Jurkat, Clone E6-1 (cell line): ENCODE data around the genes PRG2, ZFP91, GLYATL1 and GLYATL1B.

DNA sequence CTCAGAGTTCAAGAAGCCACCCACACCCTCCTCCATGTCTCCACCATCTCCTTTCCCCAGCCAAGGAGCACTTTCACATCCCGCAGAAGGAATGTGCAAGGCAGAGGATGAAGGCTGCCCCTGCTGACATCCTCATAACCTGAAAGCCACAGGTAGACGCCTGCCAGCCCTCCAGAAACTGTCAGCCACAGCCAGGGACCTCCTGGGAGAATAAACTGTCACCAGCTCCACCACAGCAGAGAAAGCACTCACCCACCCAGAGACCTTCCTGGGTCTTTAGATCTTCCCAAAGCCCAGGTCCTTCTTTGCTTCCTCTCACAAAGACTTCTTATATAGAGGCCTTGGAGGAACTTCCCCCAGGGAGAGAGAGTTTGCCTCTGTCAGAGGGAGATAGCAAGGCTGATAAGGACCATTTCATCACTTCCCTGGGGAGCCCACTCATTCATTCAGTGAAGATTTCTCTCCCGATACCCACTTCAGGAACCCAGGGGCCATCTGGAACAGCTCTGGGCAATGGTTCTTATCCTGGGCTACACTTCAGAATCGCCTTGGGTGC, at the start of gene PRG2:
Gene PRG2, minus strand, starts transcription at position 307 of the 556 bp plus-strand sequence.
- RRBS: no CpG with 5 or more reads among the region's 4 CpGs

DNA sequence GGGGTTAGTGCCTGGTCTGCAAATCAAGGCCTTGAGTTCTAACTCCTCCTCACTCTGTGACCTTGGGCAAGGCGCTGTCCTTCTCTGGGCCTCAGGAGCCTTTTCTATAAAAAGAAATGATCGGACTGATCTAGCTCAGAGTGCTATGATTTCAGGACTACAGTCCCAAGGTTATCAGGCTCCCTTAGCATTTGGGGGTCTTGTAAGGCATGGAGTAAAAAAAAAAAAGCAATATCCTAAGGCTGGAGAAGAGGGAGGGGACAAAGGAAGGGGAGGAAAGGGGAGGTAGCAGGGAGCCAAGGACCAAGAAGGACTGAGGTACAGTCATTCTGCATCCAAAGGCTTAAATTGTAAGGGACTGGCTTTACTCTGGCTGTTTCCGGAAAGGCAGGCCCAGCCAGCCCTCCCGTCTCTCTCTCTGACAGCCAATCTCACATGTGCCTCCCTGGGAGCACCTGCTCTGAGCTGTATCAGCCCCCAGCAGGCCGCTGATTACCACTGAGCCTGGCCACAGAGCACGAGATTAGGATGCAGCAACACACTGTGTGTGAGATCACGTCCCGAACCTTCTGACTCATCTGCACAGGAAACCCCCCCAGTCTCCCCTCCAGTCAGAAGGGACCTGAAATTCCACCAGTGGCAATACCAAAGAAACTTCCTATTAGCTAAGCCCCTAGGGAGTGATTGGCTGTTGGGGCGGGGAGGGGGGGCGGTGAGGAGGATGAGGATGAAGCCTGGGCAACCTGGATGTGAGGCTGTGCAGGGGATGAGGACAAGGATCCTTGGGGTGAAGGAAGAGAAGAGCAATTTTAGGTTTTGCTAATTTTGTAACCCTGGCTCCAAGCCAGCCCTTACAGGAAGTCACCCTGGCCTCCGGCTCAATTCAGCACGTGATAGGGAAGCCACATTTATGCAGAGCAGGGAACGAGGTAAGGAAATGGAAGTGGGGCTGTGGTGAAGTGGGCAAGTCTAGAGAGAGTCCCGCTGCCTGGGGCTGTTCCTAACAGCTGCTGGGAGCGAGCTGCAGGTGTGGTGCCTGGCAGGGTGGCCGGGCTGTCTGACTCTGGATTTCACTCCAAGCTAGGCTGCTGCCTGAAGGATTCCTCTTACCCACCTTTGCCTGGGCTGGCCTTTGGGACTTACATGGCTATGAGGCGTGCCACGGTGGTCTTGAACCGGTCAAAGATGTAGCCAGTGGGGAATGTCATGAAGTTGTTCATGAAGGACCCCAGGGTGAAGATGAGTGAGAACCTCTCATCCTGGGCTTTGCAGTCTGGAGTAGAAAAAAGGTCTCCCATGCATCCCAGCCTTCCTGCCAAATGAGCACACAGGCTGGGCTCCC, 2.1 kb downstream of the SLC43A3 start:
- RRBS: no CpG with 5 or more reads among the region's 19 CpGs

GRCh38 chr11:57474084-57474410, 13.7 kb downstream of the RTN4RL2 start:
- RRBS: no CpG with 5 or more reads among the region's 7 CpGs

DNA sequence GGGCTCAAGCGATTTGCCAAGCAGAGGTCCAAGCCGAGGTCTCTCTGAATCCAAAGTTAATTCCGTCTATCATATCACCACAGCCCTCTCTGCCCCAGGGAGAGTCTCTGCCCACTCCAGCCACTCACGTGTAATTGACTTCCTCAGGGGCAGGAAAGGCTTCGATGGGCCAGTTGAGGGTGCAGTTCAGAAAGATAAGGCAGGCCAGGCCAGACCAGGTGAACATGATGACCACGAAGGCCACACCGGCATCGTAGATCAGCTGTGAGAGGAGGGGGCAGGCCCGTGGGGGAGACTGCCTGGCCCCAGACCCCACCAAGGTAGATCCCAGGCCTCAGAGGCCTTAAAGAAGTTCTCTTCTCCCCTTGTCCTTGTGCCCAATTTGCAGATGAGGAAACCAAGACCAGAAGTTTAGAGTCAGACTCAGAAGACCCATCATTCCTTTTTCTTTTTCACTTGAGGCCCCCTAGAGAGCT, 19.6 kb downstream of the SLC43A1 start:
- RRBS: no CpG with 5 or more reads among the region's 9 CpGs

DNA sequence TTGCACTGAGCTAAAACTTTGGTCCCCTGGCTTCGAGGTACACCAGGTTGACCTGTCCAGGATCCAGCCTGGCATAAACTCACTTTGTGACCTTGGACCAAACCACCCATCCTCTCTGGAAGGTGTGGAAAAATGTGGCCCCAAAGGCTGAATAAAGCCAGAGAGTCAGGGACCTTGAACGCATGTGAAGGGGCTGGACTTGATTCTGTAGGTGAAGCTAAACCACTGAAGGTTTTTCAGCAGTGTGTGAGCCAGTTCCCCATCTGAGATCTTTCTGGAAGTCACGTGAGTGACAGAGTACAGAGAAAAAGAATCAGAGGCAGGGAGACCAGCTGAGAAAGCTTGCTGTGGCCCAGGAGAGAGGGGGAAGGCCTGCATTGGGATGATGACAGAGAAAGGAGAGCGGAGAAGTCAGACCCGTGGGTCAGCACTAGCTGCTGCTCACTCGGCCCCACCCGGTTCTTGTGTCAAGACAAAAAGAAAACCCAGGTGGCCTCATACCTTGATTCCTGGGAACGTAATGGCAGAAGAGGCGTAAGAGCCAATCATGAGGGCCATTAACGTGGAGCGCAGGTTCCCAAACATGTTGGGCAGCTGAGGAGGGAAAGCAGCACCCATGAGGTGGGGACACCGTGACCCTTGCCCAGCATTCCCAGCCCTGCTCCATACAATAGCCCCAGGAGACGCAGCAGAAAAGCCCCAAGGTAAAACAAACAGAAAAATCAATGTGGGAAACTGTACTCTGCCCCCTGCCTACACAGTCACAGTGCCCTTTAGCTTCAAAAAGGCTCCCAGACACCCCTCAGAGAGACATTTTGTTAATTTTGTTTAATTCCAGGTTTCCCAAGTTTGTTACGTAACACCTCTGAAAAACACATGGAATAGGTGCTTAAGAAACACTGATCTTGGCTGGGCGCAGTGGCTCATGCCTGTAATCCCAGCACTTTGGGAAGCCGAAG, 18.0 kb downstream of the SLC43A1 start:
- RRBS: no CpG with 5 or more reads among the region's 16 CpGs

DNA sequence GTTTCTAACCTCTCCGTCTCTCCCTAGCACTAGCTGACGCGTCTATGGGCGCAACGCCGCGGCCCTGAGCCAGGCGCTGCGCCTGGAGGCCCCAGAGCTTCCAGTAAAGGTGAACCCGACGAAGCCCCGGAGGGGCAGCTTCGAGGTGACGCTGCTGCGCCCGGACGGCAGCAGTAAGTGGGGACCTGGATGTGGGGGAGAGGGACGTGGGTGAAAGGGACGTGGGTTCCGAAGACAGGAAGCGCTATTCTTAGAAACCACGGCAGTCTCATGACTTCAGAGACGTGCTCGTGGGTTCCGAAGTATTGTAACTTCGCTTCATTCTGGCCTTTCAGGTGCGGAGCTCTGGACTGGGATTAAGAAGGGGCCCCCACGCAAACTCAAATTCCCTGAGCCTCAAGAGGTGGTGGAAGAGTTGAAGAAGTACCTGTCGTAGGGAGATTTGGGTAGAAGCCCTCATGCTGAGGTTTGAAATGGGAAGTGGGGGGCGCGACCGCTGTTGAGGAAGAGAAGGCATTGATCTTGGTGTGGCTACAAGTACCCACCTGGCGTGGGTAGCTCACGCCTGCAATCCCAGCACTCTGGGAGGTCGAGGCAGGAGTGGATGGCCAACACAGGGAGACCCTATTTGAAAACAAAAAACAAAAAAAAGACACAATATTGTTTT, 624 bp downstream of the SELENOH start:
- RRBS: no CpG with 5 or more reads among the region's 35 CpGs

- RRBS: no CpG with 5 or more reads among the region's 6 CpGs
Observed at GRCh38 chr11:57762492-57762836, 862 bp downstream of the CTNND1 start.

GRCh38 chr11:57772325-57772859, 10.8 kb downstream of the CTNND1 start:
- RRBS: no CpG with 5 or more reads among the region's 4 CpGs

GRCh38 chr11:57776579-57777305, 15.1 kb downstream of the CTNND1 start:
- RRBS: no CpG with 5 or more reads among the region's 2 CpGs

DNA sequence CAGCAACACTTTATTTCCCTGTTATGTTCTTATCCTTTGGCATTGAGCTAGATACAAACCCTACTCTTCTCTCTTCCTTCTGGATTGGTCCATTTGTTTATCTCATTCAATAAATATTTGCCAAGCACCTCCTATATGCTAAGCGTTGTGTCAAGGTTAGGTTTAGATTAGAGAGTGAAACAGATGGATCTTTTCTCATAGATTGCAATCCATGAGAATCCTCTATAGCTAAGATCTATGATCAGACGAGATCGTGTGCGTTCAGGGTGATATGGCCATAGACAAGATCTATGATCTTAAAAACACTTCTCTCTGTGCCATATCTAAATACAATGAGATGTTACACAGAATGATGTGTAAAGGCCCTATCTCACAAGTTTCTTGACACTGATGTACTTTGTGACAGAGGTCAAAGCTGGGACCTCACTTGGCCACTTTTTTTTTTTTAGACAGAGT, 57.8 kb downstream of the CTNND1 start:
- RRBS: no CpG with 5 or more reads among the region's 4 CpGs

DNA sequence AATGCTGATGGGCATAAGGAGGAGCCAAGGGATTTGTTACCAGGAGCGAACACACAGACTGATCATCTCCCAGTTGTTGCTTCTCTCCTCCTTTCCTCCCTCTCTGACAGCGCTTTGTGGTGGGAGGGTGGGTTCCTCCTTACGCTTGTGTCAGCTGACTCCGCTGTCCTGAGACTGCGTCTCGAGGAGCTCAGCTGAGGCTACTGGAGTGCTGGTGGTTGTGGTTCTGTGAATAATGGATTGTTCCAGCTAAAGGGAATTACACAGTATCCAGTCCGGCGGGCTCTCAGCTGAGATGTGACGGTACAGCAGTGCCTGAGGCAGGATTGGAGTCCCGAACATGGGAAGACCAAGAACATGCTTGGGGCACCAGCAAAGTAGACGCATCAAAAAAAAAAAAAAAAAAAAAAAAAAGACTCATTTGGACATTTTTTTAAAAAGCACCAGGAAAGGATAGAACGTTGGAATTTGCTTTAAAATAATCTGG, 113.4 kb downstream of the CTNND1 start:
- RRBS: no CpG with 5 or more reads among the region's 12 CpGs

- RRBS: no CpG with 5 or more reads among the region's 1 CpG
Observed at GRCh38 chr11:58562336-58562918, 13.2 kb downstream of the LPXN start.

DNA sequence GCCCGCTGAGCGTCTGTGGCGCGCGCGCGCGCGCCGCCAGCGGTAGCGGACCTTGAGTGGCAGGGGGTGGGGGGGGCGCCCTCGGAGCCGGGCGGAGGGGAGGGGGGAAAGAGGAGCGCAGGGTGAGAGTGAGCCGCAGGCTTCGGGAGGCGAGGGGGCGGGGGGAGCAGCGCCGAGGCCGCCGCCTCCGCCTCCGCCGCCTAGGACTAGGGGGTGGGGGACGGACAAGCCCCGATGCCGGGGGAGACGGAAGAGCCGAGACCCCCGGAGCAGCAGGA, at the start of gene ZFP91:
Gene ZFP91, plus strand, starts transcription at position 16 of the 278 bp plus-strand sequence.
- RRBS: 4% methylated on average over 1 of the region's 34 CpGs

DNA sequence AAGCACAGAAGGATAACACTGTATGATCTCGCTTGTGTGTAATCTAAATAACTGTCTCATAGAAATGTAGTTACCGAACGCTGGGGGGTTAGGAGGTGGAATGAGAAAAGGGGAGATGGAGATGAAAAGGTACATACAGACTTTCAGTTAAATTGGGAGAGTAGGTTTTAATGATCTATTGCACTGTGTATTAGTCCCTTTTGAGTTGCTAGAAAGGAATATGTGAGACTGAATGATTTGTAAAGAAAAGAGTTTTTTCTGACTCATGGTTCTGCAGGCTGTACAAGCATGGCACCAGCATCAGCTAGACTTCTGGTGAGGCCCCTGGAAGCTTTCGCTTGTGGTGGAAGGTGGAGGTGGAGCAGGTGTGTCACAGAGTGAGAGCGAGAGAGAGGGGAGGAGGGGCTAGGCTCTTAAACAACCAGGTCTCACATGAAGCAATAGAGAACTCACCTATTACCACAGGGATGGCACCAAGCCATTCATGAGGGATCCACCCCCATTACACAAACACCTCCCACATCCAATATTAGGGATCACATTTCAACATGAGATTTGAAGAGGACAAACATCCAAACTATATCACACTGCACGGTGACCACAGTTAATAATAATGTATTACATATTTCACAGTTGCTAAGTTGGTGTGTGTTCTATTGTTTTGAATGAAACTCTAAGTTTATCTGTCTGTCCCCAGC, 13.9 kb downstream of the ZFP91 start:
- RRBS: no CpG with 5 or more reads among the region's 6 CpGs

DNA sequence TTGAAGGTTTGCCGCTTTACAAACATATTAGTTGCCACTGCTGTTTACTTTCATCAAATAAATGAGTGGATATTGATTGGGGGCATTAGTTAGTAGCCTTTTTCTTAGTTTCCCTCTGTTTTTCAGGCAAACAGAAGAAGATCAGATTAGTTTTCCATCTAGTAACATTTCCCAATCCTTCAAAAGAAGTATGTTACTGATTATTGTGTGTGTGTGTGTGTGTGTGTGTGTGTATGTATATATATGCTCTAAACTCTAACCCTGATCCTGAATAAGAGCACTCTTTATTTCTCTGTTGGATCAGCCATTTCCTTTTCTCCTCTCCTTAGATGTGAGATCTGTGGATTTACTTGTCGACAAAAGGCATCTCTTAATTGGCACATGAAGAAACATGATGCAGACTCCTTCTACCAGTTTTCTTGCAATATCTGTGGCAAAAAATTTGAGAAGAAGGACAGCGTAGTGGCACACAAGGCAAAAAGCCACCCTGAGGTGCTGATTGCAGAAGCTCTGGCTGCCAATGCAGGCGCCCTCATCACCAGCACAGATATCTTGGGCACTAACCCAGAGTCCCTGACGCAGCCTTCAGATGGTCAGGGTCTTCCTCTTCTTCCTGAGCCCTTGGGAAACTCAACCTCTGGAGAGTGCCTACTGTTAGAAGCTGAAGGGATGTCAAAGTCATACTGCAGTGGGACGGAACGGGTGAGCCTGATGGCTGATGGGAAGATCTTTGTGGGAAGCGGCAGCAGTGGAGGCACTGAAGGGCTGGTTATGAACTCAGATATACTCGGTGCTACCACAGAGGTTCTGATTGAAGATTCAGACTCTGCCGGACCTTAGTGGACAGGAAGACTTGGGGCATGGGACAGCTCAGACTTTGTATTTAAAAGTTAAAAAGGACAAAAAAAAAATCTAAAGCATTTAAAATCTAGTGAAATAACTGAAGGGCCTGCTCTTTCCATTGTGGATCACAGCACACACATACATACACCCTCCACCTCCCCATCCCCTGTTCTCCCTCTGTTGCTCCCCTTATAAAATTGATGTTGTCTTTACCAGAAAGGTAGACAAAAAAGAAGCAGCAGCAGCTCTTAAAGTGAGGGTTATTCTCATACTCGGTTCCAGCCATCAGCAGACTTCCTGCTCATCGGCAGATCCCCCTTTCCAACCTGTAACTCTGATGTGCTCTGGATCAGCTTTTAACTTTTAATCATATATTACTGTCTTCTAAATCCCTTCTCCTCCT, 5.2 kb upstream of the CNTF start:
- RRBS: no CpG with 5 or more reads among the region's 12 CpGs

GRCh38 chr11:58641363-58641755, 18.9 kb downstream of the CNTF start:
- RRBS: no CpG with 5 or more reads among the region's 3 CpGs

DNA sequence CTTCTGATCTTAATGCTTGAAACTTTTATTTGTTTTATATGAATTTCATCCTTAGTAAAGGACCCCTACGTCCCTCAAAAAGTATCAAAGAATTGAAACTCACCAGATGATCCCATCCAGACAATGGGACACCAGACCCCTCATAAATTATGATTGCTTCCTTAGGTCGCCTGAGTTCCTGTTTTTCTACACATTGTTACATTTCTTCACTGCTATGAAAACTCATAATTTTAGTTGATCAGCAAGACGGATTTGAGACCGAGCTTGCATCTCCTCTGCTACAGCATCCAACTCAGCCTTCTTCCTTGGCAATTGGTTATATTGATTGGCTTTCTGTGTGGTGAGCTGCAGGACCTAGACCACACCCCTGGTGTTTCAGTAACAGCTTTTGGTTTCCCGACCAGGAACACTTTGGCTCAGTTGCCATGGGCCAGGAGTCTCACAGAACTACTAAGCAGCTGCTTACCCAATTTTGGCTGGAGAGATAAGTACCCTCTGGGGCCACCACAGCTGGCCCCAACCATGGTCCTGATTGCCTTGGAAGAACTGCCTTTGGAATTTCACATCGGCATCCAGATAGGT, at the start of gene GLYATL1:
Gene GLYATL1, plus strand, starts transcription at position 418 of the 582 bp plus-strand sequence.
- RRBS: no CpG with 5 or more reads among the region's 6 CpGs

DNA sequence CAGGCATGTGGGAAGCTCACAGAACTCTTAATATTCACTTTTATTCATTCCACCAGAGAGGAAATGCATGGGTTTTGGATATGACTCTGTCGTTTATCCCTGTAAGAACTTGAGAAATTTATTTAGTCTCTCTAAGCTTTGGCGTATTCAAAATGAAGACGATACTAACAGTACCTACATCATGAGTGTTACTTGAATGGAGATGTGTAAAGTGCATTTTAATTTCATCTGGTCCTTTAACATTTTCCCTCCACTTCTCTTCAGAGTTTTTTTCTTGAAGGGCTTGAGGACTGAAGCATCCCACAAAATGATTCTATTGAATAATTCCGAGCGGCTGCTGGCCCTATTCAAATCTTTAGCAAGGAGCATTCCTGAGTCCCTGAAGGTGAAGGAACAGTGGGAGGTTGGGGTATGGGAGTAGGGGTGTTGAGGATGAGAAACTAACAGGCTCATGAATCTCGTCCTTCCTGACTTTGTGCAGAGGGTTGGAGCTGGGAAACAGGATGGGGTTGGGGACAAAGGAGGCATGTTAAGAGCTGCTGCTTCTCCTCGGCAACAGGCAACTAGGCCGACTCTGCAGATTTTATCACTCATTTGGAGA, at the start of gene GLYATL1B:
Gene GLYATL1B, plus strand, starts transcription at position 308 of the 601 bp plus-strand sequence.
- RRBS: no CpG with 5 or more reads among the region's 8 CpGs

DNA sequence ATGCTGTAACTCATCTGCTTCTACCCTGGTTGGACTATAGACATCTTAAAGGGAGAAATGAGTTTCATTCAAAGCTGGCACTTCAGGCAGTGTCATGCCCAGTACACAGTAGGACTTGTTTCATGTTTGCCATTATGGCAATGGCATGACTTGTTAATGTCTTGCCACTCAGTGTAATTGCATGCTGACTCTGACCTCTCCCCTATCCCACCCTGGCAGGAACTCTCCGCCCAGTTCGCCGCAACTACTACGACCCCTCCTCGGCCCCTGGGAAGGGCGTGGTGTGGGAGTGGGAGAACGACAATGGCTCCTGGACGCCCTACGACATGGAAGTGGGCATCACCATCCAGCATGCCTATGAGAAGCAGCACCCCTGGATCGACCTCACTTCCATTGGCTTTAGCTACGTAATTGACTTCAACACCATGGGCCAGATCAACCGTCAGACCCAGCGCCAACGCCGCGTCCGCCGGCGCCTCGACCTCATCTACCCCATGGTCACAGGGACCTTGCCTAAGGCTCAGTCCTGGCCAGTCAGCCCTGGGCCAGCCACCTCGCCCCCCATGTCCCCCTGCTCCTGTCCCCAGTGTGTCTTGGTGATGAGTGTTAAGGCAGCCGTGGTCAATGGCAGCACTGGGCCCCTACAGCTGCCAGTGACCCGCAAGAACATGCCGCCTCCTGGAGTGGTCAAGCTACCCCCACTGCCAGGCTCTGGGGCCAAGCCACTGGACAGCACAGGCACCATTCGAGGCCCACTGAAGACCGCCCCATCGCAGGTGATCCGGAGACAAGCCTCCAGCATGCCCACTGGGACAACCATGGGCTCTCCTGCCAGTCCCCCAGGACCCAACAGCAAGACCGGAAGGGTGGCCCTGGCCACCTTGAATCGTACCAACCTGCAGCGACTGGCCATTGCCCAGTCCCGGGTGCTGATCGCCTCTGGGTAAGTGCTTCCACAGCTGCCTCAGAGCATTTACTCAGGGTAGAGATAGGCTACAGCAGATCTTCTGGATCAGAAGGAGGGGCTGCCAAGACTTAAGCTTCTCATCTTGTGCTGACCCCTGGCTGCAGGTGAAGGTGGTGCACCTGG, 9.9 kb downstream of the DTX4 start:
- RRBS: 88% methylated on average over 5 of the region's 33 CpGs

DNA sequence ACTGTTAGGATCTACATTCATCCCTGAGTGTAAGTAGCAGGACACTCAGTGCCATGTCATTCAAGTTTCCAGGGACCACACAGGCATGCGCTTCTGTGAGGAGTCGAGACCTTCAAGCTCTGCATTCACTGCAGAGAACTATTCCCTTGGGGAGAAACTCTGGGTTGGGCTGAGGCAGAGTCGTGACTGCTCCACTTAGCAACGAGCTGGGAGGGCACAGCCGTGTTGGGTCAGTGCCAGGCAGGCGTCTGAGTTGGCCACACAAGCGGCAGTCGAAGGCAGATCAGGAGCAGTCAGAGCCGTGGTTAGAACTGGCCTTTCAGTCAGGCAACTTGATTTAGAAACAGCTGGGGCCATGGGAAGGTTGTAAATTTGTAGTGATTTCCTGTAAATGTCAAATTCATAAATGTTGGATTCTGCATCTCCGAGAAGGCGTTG, 14.7 kb downstream of the MPEG1 start:
- RRBS: no CpG with 5 or more reads among the region's 11 CpGs